Endothelial cell (in vitro differentiated cells): ENCODE data around the genes ISL2, HMG20A and CHRNA5.

- PRO-cap, result unidirectional peak, plus-strand start at chr15:76335997; bidirectional peak, plus-strand start at chr15:76336204, minus-strand start at chr15:76336197; bidirectional peak, plus-strand start at chr15:76336801, minus-strand start at chr15:76336478
These were observed at the start of gene ISL2 for GRCh38 chr15:76335809-76337046. Gene ISL2 (plus strand): TSS chr15:76336773.

- PRO-cap, result no peak
These were observed 1.3 kb downstream of the ISL2 start for GRCh38 chr15:76337573-76338630.

- PRO-cap, result no peak
These were observed 25.5 kb downstream of the TSPAN3 start for GRCh38 chr15:77045140-77045981.

DNA sequence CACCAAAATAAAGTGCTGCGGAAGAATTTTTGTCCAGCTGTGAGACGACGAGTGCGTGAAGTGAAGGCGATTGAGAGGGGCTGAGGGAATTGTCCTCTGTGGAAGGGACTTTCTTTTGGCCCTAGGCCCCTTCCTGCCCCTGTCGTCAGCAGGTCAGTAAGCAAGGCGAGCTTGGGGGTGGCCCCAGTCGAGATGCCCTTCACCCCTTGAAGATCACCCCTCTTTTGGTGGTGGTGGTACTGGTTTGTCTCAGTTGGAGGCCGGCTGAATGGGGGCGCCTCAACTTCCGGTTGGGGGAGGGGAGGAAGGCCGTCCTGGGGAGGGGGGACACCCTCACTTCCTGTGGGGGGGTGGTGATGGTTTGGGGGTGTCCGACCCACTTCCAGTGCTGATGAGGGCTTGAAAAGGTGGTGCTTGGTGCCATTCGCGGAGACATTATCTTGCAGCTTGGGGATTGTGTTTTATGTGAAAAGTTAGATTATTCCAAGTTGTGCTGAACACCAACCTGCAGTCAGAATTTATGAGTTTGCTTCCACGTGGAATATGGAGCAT lies at the start of gene HMG20A:
TSS of gene HMG20A (plus strand) at position 36 of the 552 bp plus-strand sequence.
- PRO-cap, result bidirectional peak, plus-strand start at position 50 of the sequence, minus-strand start at position 62 of the sequence; unidirectional peak, minus-strand start at position 270 of the sequence; bidirectional peak, plus-strand start at position 393 of the sequence, minus-strand start at position 270 of the sequence

DNA sequence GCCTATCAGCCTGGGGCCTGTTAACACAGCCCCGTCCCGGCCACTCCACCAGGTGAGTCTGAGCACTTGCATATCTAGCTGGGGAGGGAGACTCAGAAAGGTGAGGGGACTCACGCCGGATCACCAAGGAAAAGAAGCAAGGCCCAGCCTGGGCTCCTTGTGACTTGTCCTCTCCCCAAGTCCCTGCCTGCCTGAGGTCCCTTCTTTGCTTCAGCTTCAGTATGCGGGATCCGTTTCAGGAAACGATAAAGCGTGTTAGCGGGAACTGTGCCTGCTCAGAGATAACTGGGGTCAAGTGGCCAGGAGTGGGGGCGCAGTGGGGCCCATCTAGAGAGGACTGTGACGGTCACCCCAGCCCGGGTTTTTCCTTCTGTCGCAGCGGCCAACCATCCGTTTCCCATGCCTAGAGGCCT lies 10.3 kb downstream of the LINGO1 start:
- PRO-cap, result no peak

- PRO-cap, result no peak
These were observed 149.4 kb upstream of the LINGO1 start for GRCh38 chr15:77782025-77782549.

GRCh38 chr15:78044672-78045380 lies 32.7 kb downstream of the TBC1D2B start:
- PRO-cap, result no peak

DNA sequence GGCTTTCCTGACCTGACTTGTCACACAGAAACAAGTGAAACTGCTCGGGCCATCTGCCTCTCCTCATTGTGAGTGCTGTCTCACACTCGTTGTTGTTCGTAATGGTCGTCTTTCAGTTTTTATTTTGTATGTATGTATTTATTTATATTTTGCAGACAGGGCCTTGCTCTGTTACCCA lies 24.0 kb downstream of the ACSBG1 start:
- PRO-cap, result no peak

DNA sequence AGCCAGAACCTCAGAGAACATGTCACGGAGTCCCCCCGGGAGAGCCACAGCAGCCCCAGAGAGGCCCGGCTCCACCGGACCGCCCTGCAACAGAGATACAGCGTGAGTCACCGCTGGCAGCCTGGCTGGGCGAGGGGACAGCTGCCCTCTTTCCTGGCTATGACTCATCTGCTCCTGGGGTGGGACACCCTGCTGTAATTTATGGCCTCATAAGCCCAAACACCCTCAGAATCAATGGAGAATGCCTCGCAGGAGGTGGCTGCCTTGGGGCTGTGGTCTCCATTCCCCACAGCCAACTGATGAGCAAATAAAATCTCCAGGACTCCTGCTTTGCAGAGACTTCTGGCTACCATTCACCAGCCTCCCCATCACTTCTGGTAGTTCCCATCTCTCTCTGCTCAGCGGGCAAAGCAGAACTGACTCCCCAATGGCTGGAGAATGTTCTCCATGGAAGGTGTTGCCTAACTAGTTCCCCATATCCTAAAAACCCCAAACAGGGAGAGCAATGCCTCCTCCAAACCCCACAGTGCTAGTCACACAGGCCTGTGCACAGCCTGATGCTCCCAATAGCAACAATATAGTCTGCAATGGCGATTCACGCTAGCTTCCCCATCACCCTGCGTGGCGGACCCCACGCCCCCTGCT lies 21.6 kb downstream of the ACSBG1 start:
- PRO-cap, result no peak

DNA sequence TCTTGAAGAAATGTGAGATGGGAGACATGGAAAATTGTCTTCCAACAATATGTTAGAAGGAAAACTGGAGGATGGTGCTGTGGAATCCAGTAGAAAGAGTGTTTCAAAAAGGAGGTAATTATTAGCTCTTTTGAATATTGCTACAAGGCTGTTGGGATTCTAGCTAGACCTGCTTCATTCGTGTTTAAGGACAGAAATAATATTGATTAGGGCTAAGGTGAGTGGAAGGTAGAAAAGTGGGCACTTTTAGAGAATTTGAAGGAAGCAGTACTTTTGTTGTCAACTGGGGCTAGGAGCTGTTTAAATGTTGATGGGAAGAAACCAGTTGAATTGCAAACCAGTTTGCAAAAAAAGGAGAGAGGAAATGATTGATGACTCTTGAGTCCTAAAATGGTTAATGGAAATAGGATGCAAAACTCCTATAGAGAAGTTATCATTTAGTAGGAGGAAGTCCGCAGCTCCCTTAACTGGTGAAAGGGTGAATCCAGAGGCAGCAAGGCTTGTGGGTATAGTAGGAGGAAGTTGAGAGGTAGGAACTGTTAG lies 15.2 kb downstream of the IREB2 start:
- PRO-cap, result no peak

GRCh38 chr15:78539596-78540170 lies 561 bp upstream of the PSMA4 start:
- PRO-cap, result no peak

- PRO-cap, result no peak
These were observed 6.2 kb downstream of the PSMA4 start for GRCh38 chr15:78546486-78546747.

GRCh38 chr15:78565079-78565982 lies at the start of gene CHRNA5:
Gene CHRNA5 (plus strand): TSS chr15:78565520.
- PRO-cap, result bidirectional peak, plus-strand start at chr15:78565555, minus-strand start at chr15:78565271; bidirectional peak, plus-strand start at chr15:78565868, minus-strand start at chr15:78565796

DNA sequence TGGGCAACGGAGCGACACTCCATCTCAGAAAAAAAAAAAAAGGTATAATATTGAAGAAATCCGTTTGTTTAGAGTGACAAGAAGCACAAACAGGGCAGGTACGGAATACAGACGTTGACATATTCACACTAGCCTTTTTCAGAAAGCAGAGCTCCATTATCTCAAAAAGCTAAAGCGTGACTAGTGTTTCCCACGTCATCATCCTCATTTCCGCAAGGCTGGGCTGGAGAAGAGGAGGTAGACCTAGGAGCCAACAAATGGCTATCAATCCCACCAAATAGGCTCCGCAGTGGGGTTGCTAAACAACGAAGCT lies 647 bp upstream of the MORF4L1 start:
- PRO-cap, result bidirectional peak, plus-strand start at position 208 of the sequence, minus-strand start at position 121 of the sequence

DNA sequence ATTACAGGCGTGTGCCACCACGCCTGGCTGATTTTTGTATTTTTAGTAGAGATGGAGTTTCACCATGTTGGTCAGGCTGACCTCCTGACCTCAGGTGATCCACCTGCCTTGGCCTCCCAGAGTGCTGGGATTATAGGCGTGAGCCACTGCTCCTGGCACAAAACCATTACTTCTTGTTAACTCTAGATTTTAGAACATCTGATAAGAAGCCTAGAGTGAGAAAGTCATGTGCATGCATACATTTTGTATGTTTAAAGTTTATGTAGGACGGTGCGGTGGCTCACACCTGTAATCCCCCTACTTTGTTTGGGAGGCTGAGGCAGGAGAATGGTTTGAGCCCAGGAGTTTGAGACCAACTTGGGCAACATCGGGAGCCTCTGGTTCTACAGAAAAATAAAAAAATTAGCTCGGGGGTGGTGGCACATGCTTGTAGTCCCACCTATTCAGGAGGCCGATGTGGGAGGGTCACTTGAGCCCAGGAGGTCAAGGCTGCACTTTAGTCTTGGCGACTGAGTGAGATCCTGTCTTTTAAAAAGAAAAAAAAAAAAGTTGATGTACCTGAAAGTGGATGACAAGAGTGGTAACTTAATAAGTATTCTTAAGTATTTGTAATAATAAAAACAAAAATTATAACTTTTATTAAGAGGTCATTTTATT lies 15.4 kb downstream of the MORF4L1 start:
- PRO-cap, result no peak

DNA sequence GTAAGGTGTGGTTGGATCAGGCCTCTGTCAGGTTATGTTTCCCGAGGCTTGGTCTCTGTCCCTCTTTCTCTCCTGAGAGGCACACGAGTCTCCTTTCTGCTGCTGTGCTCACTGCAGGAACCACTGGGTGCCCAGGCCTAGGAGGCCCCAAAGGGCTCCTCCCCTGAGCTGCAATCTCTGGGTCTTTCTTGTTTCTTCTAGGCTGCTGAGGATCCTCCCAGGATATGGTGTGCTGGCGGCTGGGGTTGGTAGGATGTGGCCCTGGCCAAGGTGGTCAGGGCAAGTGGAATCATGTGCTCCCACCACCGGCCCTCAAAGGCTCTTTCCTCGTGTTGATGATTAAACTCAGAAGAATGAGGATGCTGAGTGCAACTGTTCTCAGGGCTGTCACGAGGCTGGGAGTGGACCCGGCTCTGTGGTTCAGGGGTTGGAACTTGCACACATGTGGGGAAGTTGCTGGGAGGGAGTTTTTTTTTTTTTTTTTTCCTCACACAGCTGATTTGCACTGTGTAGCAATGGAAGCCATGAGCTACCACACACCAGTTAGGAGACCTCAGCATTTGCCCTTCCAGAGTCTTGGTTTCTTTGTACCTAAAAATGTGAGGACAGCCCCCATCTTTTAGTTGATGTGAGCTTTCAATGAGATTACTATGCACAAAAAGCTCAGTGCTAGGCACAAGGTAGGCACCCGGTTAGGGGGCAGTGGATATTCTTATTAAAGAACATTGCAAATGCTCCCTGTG lies 43.7 kb upstream of the CTSH start:
- PRO-cap, result no peak

DNA sequence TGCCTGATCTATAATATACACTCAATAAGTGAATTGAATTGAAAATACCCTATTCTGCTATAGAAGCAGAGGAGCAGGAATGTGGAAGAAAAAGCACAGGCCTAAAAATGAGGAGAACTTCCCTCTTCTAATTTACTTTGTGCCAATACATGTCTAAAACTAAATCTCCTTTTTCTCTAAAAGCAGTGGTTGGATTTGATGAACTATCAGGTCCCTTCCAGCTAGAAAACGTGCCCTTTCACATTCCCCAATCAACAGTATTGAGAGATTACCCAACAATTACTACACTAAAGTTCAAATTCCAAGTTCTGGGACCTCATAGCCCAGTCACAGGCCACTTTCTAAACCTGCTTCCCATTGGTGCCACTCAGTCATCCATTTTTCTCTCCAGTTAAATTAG lies 223.9 kb downstream of the MINAR1 start:
- PRO-cap, result no peak

GRCh38 chr15:79898364-79899291 lies 1.8 kb upstream of the MTHFS start:
- PRO-cap, result no peak

DNA sequence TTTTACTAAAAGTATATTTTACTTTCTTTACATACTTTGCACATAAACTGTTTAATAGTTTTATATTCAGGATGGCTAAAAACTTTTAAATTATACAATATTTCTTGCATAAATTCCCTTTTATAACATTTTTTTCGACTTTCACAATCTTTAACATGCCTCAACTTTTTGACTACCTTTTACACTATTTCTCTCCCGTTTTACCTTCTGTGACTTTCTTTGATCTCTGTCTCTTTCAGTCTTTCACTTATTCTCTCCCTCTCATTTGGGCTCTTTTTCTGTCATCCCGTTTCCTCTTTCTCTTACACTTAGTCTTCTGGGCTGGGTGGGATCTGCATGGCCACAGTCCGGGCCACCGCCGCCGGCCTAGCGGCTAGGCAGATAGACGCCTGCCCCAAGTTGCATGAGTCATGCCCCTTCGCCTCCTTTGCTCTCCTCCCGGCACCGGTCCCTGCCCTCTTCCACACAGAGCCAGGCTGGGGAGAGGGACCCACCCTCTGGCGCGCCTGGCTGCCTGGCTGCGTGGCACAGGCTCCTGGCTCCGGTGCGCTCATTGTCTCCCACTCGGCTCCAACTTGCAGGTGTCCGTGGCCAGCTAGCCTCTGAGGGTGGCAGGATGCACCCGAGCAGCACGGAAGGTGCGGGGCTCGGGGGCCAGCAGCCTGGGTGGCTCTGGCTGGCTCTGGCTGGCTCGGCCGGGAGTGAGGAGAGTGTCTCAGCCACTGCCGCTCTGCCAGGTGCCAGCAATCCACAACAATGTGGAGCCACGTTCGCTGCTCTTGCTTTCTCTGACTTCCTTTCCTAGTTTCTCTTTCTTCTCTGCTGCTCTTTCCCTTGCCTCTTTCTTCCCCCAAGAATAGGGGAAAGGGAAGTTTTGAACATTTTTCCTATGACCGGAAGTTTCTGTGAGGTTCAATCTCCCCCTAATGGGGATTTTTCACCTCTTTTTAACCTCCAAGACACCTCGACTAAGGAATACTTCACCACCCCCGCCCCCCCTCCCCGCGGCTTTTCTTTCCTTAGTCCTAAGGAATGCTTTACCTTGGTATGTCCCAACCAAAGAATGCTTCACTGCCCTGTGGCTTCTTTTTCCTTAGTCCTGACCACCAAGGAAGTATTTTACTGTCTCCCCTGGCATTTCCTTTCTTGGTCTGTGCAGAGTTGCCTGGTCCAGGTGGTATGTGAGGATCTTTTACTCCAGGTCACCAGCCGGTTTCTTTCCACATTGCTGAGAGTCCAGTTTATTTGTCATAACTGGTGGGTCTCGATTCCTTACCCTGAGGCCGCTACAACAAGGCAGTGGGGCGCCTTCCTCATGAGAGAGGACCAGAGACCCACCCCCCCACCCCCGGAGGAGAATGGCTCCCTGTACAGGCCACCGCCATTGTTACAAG lies 22.5 kb upstream of the MTHFS start:
- PRO-cap, result no peak

DNA sequence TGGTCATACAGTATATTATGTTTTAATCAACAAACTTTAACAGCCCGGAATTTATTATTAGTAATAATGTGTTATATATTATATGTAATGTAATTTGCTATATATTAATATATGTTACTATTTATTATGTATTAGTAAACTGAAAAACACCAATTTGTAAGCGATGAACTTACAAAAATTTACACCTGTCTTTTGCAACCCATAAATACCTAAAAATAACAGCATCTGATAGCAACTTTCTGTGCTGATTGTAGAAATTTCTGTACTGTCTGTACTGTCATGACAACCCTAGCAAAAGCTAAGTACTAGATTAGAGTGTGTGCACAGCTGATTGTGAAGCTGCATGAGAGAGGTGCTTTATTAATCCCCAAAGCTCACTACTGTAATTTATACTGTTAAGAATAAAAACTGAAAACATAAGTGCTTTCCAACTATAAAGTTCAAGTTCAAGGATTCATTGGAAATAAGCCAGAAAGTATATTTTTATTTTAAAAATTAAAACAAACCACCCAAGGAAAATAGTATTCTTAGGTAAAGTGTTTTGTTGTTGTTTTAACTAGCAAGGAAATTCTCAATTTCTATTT lies 828 bp downstream of the BCL2A1 start:
- PRO-cap, result no peak